Parietal lobe (tissue), 2 donors: ENCODE results near the genes EIF2AK4, BUB1B, IVD and GCHFR.

DNA sequence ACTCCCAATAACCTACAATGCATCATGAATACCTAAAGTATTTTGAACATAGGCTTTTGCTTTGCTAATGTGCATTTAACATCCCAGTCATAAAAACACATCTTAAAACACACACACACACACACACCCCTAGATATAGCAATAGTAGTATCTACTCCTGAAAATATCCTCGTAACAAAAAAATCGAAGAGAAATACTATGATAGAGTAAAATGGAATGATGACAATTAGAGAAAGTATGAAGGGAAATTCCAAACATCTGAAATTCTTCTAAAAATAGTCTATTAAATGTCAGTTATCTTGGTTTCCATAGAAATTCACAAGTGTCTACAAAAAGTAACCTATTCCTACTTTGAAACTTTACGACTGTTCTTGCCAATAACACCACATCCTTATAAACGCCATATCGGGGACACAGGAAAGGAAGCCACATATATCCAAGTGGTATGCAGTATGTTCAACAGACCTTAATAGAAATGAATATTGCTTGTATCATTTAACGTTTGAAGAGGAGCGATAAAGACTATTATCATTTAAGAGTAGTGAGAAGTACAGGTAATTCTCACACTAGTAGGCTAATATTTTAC lies 1.4 kb downstream of the GPR176 start:
- RAMPAGE, long total RNA, result no peak

- RAMPAGE, long total RNA, result no peak
Observed at GRCh38 chr15:39933887-39934723, at the start of gene EIF2AK4. Gene EIF2AK4 (plus strand): TSS chr15:39934115.

- RAMPAGE, long total RNA, result no peak
Observed at GRCh38 chr15:40054784-40055167, 15.8 kb upstream of the SRP14 start.

- RAMPAGE, long total RNA, result no peak
Observed at GRCh38 chr15:40084582-40085015, 24.1 kb downstream of the BMF start.

DNA sequence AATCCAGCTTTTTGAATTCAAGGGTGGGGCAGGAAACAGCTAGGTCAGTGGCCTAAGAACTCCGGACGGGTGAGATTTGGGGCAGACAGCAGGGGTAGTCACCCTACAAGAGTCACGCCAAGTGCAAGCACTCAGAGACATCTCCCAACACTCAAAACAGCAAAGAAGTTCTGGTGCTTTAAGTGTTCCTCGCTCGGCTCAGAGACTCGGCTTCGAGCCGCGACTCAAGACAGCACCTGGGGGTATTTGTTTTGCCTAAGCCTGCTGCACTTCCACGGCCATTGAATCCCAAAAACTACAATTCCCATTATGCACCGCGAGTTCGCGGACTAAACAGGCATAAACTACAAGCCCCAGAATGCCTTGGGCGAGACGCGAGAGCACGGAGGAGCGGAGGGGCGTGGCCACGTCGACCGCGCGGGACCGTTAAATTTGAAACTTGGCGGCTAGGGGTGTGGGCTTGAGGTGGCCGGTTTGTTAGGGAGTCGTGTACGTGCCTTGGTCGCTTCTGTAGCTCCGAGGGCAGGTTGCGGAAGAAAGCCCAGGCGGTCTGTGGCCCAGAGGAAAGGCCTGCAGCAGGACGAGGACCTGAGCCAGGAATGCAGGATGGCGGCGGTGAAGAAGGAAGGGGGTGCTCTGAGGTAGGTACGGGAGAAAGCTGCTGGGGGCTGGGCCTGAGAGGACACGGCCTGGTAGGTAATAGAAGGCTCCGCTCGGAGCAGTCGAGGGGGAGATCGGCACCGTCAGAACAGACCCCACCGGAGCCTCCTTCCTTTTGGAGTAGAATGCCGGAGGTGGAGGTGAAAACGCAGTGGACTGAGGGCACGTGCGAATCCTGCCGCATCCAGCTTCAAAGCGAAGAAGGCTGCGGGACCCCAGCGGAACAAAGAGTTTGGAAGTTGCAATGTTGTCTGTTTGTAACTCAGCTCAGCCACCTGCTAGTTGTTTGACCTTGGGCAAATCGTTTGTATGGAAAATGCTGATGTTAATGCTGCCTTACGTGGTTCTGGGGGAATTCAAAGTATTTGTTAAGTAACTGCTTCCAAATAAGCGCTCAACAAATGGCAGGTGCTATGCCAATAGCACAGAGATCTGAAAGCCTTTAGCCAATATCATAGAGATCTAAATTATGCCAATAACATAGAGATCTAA lies at the start of gene BUB1B:
BUB1B (plus strand) TSS at position 455 of the 1,152 bp plus-strand sequence.
- RAMPAGE, long total RNA, result no peak

DNA sequence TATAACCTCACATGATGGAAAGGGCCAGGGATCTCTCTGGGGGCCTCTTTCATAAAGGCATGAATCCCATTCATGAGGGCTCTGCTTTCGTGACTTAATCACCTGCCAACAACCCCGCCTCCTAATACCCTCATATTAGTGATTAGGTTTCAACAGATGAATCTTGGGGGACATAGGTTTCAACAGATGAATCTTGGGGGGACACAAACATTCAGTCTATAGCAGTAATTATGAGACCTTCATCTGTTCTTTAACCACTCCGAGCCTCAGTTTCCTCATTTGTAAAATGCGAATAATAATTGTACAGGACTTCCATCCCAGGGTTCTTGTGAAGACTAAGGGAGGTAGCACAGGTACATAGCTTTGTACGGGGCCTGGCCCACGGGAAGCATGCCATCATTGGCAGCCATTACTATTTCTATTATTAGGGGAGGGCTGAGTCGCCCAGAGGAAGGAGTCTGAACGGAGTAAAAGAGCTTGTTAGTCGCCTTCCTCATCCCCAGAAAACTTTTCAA lies 10.3 kb downstream of the PAK6 start:
- RAMPAGE, long total RNA, result no peak

GRCh38 chr15:40251621-40251820 lies 12.7 kb downstream of the PAK6 start:
- RAMPAGE, long total RNA, result no peak

DNA sequence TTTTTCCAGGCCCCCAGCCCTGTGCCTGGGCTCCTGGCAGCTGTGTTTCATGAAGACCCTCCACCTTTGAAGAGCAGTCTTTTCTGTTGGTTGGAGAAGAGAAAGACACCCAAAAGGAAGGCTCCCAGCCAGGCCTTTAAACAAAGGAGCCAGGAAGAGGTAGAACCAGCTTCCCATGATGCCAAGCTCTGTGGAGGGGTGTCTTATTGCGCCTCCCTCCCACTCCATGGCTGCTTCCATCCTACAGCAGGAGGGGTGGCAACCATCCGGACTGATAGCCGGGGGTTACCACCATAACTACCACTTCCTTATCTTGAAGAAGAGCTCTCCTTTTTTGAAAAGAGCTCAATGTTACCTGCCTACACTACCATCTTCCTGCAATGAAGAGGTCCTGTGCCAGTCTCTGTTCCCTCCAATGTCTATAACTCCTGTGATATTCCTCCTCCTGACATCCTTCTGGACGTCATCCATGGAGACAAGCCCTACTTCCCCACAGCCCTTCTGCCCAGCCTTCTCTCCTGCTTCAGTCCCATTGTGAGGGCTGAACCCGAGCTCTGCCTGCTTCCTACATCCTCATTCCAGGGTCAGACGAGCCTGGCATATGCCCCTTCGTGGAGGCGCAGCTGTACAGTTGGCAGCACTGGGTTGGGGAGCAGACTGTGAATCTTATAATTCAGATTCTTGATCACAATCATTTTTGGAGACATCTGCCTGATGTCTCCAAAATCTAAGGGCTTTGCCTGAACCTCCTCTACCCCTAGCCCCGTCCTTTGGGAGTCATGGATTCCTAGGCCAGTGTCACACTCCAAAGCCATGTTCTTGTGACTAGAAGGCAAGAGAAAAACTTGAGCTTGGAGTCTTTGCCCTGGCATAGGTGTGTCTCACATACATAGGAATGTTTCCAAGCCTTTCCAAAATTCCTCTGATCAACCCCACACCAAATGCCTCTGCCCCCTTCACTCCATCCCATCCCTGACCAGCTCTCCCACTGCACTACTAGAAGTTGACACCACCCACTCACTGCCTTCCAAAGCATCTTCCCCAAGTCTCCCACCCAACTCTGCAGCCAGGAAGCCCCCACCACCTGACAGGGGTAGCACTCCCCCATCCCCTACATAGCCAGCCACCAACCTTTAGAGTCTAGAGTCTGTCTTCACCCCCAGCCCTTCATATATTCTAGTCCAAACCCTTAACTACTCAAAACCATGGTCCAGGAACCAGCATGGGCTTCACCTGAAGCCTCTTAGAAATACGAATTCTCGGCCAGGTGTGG lies 8.3 kb downstream of the CCDC9B start:
- RAMPAGE, long total RNA, result no peak

GRCh38 chr15:40333783-40334446 lies 6.8 kb downstream of the CCDC9B start:
- RAMPAGE, long total RNA, result no peak

GRCh38 chr15:40385967-40387164 lies 3.8 kb downstream of the KNSTRN start:
- RAMPAGE, long total RNA, result no peak

DNA sequence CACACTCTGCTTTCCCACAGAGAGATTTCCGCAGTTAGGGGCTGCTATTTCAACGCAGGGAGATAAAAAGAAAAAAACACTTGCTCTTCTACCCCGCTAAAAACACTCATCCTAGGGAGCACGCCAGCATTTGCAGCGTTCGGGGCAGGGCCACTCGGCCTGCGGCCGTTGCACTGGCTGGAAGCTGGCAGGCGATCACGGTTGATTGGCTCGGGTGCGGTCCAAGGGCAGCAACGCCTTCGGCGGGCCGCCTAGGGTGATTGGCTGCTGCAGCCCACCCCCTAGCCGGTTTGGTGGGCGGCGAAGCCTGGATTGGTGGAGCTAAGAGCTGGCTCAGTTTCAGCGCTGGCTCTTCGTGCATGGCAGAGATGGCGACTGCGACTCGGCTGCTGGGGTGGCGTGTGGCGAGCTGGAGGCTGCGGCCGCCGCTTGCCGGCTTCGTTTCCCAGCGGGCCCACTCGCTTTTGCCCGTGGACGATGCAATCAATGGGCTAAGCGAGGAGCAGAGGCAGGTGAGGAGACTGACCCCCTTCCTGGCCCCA lies at the start of gene IVD:
IVD (plus strand) TSS at position 336 of the 542 bp plus-strand sequence.
- RAMPAGE, long total RNA, result no peak

DNA sequence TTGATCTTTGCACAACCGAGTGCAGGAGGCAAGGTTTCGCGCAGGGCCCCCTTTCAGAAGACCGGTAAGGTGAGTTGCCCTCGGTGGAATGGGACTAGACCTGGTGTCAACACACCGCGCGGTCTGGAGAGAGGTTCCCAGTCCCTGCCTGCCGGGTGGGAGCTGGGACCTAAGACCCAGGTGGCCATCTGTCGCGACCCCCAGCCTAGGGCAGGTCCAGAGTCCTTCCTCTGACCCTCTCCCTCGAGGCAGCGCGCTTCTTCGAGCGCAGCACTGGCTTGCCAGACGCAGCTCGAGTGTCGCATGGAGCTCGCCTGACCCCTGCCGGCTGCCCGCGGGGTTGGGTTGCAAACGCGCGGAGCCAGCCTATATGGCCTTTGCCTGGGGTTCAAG lies 16.2 kb downstream of the IVD start:
- RAMPAGE, long total RNA, result no peak

DNA sequence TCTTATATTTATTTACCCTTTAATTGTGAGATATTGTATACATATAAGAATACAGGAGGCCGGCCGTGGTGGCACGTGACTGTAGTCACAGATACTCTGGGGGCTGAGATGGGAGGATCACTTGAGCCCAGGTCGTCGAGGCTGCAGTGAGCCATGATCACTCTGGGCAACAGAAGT lies 772 bp upstream of the RMDN3 start:
- RAMPAGE, long total RNA, result no peak

DNA sequence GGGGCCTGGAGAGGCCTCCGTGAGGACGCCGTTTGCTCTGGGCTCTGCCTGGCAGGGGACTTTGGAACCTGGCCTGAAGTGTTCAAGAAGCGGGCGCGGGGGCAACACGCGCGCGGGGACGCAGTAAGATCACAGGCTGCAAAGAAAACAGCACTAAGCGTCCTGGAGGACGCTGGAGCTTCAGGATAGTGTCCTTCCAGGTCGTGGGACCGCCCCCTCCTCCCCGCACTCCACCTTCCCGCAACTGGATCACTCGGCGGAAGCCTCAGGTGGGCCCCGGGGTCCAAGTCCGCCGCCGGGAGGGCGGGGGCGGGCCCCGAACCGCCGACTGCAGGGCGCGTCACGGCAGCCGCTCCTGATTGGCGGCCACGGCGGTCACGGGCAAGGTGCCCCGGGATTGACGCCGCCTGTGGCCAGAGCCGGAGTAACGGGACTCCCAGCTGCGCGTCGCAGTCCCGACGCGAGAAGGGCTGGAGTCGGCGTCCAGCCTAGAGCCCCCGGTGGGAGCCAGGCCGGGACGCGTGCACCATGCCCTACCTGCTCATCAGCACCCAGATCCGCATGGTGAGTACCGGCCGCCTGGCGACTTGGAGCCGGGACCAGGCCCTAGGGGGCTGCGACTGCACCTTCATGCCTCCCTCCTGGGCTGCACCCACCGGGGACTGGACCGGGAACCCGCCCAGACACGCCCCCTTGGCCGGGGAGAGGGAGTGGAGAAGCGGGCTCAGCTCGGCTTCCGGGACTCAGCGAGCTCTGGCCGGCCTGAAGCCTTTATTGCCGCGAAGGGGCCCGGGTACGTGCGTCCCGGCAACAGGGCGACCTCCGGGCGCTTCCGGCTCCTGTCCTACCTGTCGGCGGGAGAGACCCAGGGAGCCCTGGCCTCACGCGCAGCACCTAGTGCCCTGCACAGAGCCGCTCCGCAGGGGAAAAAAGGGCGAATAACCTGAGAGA lies at the start of gene GCHFR:
GCHFR (plus strand) TSS at position 416 of the 951 bp plus-strand sequence.
- RAMPAGE, long total RNA, result start-site peak on the plus strand centred at position 394 of the sequence, 58 bp wide, 16 and 11 reads in 2 replicates

DNA sequence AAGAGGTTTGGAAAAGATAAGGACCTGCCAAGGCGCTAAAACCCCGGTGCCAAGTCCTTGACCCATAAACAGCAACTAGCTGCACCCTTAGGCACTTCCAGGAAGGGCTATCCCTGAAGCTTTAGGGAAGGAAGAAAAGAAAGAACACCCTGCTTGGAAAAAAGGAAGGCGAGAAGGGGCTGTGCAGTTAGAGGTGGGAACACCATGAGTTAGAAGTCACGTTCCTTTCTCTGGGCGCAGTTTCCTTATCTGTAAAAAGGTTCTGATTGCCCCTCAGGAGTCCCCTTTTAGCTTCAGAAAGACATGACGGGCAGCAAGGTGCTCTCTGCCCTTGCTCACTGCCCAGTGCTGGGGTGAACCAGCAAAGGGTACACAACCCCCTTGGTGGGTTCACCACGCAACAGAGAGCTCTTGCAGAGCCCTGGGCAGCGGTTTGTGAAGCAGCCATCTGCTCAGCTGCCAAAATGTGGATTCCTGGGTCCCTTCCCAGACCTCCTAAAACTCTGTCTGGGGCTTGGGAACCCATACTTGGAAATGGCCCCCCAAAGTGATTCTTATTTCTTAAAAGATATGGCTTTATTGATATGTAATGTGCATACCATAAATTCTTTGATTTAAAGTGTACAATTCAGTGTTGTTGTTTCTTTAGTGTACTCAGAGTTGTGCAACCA lies 871 bp downstream of the GCHFR start:
- RAMPAGE, long total RNA, result no peak

- RAMPAGE, long total RNA, result no peak
Observed at GRCh38 chr15:40767737-40768487, 1.9 kb upstream of the C15orf62 start.

DNA sequence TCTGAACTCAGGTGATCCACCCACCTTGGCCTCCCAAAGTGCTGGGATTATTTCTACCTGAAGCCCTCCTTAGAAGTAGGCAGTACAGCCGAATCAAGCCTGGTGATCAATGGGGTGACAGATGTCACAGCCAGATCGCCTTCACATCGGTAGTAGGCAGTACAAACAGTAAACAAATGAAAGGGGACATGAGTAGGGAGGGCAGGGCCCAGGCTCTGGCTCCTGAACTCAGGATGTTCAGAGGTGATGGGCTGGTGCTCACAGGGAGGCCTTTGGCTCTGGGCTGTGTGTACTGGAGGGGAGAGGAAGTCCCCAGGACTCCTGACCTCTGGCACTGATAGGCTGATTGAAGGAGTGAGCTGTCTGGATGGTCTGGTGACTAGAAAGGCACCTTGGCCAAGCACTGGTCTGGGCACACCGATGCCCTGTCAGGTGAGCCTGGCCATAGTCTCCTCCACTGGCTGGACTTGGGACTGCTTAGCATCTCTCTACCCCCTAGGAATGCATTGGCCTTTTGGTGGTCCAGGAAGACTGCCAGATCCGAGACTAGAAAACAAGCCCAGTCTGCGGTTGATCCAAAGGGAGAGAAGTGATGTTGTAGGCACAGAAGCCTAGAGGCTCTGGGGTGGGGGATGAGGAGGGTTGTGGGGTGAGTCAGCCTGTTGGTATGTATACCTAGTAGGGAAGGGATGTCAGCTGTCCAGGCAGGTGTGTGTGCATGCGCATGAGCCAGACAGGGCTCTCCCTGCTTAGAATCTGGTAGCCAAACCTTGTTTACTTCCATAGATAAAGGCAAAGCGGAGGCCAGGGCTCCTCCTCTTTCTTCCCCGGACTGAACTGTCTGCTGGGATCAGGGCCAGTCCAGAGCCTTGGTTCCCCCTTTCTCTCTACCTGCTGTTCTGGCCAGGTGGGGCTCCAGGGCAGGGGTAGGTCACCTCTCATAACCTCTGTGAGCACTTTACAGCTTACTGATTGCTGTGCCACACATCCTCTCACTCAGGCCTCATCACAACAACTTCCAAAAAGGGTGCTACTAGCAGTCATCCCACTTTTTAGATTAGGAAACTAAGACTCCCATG lies 1.9 kb downstream of the SPINT1 start:
- RAMPAGE, long total RNA, result no peak

- RAMPAGE, long total RNA, result no peak
Observed at GRCh38 chr15:40906950-40907403, 12.7 kb downstream of the VPS18 start.

GRCh38 chr15:40914876-40915514 lies 14.1 kb upstream of the DLL4 start:
- RAMPAGE, long total RNA, result no peak

DNA sequence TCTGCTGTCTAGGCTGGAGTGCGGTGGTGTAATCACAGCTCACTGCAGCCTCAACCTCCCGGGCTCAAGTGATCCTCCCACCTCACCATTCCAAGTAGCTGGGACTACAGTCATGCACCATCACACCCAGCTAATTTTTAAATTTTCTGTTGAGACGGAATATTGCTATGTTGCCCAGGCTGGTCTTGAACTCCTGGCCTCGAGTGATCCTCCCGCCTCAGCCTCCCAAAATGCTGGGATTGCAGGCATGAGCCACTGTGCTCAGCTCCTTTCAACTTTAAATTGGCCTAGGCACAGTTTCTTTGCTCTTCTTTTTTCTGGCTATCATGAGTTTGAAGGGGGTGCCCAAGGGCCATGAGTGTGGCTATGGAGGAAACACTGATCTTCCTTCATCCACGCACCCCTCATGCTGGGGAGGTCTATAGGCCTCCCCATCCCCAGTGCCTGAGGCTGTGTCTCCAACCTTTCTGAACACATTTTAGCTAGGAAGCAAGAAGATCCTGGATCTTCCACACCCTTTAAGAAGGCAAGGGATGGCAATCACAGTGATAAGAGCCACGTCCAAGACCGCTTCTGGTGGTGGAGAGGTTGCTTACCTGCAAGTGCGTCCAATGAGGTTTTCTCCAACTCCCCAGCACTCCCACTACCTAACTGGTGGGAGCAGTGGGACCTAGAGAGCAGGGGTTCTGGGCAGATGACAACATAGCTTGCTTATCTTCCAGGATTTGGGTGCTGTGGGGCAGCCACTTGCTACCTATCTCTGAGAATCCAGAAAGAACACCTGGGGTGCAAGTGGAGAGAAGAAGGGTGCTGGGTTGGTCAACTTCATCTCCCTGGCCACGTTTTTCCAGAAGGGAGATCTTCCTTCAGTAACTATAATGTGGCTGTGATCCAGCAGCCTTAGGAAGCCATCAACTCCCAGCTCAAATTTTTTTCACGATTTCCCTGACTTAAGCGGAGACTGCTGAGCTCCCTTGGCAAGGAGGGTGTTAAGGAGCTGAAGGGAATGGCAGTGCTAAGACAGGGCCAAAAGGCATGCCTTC lies 9.5 kb upstream of the ITPKA start:
- RAMPAGE, long total RNA, result no peak